Hair follicular keratinocyte (primary cell): ENCODE results near the genes RNF149, IL1RL2 and IL1RL1.

DNA sequence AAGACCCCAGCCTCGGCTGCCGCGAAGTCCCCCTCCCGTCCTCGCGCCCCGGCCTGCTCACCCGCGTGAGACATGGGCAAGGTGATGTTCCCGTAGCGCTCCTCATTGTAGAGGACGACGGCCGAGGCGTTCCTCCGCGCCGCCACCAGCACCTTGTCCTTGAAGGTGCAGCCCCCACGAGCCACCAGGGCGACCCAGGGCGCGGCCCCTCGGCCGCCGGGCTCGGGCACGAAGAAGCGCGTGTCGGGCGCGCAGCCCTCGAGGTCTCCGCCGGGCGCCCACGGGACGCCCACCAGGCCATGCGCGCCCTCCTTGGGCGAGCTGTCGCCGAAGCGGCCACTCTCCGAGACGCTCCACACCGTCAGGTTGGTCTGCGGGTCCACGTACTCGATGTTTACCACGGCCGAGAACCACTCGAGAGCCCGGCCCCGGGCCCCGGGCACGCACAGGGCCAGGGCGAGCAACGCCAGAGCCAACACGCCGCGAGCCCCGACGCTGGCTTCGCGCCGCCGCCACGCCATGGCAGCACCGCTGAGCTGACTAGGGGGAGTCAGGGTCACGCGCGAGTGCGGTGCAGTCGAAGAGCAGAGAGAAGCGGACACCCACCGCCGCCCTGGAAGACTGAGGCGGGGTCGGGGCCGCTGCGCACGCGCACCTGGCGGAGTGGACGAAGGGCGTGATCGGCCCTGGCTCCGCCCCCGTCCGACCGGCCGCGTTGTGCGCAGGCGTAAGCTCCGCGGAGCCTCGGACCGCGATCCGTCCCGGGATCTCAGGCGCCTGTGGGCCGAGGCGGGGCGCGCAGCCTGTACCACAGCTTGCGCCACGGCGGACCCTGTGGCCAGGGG is at the start of gene RNF149:
TSS of gene RNF149 (minus strand) at position 634 of the 845 bp plus-strand sequence.
- RAMPAGE, long total RNA = no peak

- RAMPAGE, long total RNA = no peak
Observed at GRCh38 chr2:101311068-101311379, 2.5 kb upstream of the RNF149 start.

DNA sequence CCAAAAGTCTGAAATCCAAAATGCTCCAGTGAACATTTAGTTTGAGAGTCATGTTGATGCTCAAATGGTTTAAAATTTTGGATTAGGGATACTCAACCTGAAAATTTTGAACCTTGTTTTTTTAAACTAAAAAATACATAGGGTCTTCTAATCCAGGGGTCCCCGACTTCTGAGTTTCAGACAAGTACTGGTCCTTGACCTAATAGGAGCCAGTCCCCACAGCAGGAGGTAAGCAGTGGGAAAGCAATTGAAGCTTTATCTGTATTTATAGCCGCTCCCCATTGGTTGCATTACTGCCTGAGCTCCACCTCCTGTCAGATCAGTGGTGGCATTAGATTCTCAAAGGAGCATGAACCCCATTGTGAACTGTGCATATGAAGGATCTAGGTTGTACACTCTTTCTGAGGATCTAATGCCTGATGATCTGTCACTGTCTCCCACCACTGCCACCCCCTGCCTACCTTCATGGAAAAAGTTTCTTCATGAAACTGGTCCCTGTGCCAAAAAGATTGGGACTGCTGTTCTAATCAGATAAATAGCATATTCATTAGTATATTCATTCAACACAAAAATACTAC is 18.2 kb downstream of the MAP4K4 start:
- RAMPAGE, long total RNA = no peak

- RAMPAGE, long total RNA = no peak
Observed at GRCh38 chr2:101741875-101742593, 44.5 kb downstream of the MAP4K4 start.

DNA sequence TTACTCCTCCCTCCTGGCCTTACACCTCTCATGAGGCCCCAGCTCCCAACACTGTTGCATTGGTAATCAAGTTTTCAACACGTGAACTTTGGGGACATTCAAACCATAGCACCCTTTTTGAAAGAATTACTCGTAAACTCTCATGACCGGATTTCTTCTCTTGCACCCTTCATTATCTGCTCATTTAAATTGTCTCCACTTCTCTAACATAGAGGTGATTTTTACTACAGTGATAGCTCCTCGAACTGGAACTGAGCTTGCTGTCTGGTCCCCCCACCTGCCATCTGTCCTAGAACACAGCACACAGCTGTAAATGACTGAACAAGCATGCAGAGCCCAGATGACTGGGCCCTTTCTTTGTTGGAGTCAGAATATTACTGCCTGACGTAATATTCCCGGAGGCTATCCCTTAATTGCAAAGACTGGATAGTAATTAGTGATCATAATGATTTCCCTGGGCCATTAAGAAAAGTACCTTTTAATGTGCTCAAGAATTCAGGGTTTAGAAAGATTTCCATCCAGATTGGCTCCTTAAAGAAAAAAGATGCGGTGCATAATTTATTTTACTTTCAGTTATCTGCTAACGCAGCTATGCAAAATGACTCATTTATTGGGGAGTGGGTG is 84.2 kb downstream of the MAP4K4 start:
- RAMPAGE, long total RNA = no peak

- RAMPAGE, long total RNA = no peak
Observed at GRCh38 chr2:102041952-102042564, 50.3 kb downstream of the IL1R2 start.

DNA sequence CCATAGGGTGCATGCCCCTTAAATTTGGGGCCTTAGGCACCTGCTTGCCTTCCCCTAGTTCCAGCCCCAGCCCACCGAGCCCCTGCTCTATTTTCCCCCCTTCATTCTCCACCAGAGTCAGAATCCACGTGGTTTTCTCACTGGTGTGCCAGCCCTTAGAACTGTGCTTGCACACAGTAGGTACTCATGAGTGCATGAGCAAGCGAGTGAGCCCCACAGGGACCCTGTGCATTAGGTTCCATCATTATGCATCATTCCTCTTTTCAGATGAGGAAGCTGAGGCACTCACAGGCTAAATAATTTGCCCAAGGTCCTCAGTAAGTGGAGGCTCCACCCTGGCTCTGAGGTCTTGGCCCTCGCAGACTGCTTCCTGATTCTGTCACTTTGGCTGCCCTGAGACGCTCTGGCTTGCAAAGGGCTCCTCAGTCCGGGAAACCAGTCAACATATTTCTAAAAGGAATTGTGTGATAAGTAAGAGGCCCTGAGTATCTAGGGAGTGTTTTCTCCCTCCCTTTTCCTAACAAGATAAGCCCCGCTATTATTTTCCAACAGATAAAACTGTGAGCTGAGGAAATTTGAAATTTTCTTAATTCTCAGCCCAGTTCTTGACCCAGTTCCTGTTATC is 71.7 kb downstream of the IL1R2 start:
- RAMPAGE, long total RNA = no peak

DNA sequence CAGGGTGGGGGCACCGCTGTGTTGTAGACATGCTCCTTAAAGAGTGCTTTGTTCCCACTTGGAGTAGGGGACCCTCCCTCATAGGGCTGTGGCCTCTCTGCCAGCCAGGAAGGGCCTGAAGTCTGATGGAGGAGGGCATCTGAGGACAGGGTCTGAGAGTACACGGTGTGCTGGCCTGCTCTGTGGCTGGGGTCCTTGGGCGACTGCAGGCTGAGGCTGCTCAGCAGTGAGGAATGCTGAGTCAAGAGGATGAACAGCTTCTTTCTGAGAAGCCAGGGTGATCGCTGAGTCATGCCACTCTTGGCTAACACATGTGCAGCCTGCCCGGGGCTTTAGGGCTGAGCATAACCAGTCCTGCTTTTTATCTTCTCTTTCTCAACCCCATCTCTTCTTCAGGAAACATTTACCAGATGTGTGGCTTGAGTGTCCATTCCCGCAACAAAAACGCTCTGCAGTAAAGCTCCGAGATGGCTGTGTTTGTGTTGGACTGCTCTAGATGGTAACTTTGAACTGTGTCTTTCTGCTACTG is 72.5 kb downstream of the IL1R2 start:
- RAMPAGE, long total RNA = no peak

GRCh38 chr2:102103789-102104207 is 38.7 kb upstream of the IL1R1 start:
- RAMPAGE, long total RNA = no peak

GRCh38 chr2:102147869-102148426 is 5.4 kb downstream of the IL1R1 start:
- RAMPAGE, long total RNA = no peak

GRCh38 chr2:102186620-102187289 is at the start of gene IL1RL2:
Gene IL1RL2, plus strand, starts transcription at chr2:102187023.
- RAMPAGE, long total RNA = no peak

DNA sequence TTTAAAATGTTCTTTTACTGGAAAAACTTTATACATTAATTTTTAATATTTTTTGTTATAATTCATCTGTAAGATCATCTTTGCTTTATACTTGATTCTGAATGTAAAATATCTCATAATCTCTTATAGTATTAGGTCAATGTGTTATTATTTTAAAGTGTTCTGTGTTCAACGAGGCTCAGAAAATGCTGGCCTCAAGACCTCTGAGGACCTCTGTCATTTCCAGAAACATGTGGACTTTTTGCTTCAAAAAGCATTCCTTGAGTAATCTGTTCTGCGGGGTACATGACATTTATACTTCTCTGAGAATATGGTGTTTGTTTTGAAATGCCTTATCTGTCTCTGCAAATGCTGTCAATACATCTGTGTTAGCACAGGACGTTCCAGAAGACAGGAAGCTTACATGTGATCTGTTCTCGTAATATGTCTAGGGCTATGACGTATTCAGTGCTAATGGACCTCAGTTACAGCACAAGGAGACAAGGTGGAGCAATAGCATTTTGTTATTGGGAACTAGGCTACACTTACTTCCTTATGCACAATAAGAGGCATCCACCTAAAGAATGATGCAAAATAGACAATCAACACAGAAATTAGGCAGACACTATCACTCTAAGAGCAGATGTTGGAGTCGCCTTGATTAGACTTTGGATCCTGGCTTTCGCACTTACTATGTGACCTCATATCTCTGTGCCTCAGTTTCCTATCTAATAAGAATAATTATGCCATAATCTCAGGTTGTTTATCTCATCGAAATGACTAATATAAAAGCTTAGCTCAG is 37.6 kb upstream of the IL1RL1 start:
- RAMPAGE, long total RNA = no peak

DNA sequence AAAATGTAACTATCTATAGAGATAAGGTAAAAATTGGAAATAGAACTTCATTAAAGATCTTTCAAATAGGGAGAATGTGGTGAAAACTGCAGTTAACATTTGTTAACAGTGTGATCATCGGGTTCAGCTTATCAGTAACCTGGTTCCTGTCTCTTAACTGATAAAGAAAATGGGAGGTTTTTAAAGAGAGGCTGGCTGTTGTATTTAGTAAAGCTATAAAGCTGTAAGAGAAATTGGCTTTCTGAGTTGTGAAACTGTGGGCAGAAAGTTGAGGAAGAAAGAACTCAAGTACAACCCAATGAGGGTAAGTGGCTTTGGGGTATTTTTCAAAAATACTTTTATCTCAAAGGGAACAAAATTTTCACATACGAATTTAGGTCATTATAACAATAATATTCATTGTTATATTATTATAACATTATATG is at the start of gene IL1RL1:
TSS of gene IL1RL1 (plus strand) at position 244 of the 425 bp plus-strand sequence.
- RAMPAGE, long total RNA = no peak

DNA sequence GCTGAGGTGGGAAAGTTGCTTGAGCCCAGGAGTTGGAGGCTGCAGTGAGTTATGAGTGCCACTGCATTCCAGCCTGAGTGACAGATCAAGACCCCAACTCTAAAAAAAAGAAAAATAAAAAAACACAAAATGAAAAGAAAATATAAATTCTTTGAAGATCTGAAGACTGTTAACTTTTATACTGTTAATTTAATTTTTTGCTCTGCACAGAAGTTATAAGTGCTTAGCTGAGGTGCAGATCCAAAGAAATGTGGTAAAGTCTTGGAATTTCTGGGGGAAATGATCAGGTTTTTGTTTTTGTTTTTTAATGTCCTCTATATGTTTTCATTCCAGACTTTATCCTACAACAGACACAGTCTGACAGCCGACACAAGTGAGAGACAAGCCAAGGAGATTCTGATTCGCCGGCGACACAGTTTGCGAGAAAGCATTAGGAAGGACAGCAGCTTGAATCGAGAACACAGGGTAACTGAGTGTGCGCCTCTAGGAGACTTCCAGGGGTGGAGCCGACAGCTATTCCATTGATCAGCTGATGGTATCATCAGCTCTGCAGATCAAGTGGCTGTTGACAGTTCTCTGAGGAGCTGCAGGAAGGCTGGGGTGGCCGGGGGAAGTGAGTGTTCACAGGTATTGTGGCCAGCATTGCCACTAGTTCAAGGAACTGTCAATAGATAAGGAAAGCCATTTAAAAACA is 32.3 kb downstream of the MFSD9 start:
- RAMPAGE, long total RNA = no peak

GRCh38 chr2:102715071-102715818 is 21.4 kb downstream of the MFSD9 start:
- RAMPAGE, long total RNA = no peak

- RAMPAGE, long total RNA = no peak
Observed at GRCh38 chr2:104862114-104862419, 8.2 kb downstream of the POU3F3 start.

DNA sequence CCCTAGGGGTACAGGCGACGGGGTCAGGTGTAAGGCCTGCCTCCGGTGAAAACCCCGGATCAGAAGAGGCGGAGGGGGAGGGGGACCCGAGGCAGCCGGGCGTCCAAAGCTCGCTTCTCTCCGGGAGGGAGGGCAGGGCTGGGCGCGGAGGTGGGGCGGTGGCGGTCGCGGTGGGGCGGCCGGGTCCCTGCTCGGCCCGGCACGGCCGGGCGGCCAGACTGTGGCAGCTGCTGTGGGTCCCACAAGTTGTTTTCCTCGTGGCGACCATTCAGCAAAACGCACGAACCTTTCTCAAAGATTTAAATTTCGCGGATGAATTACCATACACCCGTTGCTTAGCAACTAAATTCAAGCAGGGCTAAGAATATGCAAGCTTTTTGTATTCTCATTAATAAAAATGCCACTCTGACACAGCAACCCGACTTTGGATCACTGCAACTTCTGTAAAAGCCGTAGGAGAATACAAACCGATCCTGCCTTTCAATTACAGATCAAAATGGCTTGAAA is 8.6 kb downstream of the POU3F3 start:
- RAMPAGE, long total RNA = no peak

DNA sequence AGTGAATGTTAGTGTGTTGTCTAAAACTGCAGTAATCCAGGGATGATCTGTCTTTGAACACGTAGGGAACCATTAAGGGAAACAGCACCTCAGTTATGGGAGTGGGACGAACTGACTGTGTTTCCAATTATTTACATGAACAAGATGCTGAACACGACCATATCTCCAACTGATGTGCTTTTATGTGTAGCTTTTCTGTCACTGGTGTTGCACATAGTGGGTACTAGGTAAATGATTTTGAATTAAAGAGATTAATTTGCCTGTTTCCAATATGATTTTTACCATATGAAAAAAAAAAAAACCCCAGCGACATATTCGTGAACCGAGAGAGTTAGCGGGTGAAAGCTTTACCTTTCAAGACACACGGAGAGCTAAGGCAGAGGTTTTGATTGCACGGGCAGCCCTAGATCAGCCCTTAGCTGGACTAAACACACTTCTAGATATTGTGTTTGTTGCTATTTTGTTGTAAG is 78.7 kb downstream of the POU3F3 start:
- RAMPAGE, long total RNA = no peak

DNA sequence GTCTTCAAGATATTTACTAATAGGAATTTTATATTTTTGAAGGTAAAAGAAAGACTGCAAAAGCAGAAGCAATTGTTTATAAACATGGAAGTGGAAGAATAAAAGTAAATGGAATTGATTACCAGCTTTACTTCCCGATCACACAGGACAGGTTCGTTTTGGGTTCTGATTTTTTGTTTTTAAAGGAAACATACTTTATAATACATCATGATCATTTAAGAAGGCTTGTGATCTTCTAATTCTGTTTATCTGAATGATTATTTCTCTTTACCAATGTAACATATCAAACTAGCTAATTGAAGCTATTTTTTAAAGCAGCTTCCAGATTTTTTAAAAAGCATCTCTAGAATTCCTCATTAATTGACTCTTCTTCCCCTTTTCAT is 55.6 kb downstream of the MRPS9 start:
- RAMPAGE, long total RNA = no peak

DNA sequence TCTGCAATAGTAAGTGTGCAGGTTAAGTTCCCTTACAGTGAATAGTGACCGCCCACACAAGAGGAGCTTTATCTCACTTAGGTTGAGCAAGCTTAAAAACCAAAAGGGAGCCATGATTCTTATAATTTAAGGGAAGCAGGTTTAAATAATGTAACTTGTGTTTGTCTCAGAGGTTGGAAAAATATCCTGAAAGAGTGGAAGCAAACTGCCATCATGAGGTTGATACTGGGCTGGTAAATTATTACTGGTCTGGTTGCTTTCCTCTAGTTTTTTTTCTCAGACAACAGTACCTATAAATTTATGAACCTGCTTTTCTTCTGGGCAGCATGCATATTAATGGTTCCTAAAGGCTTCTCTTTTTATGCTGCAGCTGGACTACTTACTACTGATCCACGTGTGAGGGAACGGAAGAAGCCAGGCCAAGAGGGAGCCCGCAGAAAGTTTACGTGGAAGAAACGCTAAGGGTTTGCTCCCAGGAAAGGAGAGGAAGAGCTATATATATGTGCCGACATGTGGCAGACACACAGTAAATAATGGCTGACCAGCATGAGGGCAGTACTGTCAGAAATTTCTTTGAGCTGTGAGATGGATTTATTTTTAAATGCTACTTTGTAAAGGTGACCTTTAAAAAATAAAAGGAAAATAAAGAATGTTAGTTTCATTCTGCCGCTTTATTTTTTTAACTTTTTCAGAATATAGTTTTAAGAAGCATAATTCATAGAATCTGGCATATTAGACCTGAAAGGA is 61.6 kb downstream of the MRPS9 start:
- RAMPAGE, long total RNA = no peak